ENCODE measurements around the genes PLP1, TBC1D8B and CLDN2.

GRCh38 chrX:103776491-103777197 lies at the start of gene PLP1:
TSS of gene PLP1 (plus strand) at chrX:103776840.
- RRBS: no CpG with 5 or more reads among the region's 7 CpGs

DNA sequence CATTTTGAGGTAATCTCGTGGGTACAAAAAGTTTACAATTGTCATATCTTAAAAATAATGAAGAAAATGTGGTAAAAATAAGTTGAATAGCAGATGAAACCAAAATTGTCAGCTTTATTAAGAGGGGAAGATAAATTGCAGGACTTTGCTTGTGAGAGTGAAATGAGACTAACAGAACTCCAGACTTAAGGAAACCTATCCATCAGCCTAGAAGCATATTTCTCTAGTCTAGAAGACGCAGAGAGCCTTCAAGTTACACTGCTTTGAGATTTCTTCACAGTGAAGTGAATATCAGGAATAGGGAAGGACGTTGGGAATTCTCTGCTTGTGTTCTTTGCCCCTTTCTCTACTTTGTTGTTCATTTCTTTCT lies 881 bp upstream of the PWWP3B start:
- RRBS: no CpG with 5 or more reads among the region's 3 CpGs

DNA sequence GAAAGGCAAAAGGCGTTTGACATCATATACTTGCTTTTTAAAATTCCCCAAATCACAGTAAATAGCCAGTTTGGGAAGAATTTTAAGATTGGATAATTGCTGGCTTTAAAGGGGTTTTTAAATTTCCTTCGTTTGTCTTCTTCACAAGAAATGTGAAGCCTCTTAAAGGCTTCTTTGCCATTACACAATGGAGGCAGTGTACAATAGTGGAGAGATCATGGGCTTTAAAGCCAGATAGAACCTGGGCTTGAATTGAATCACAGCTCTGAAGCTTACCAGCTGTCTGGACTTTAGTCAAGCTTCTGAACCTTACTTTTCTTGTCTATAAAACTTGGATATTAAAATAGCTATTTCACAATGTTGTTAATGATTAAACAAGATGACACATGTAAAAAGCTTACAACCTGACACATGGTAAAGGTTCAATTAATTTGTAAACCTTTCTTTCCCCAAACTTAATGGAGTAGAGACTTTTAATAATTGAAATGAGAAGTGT lies 21.9 kb upstream of the TBC1D8B start:
- RRBS: no CpG with 5 or more reads among the region's 2 CpGs

- RRBS: no CpG with 5 or more reads among the region's 42 CpGs
These were observed at the start of gene TBC1D8B for GRCh38 chrX:106802181-106803230. TSS of gene TBC1D8B (plus strand) at chrX:106802673.

DNA sequence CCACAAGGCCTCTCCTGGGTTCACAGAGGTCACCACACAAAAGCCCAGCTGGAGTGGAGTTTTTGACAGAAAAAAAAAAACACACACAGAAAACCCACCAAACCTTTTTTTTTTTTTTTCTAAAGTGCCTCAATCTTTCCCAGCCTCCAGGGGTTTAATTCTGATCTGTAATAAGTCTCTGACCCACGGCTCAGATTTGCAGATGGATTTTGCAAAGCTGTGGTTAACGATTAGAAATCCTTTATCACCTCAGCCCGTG lies at the start of gene CLDN2:
Gene CLDN2, plus strand, starts transcription at position 199 of the 259 bp plus-strand sequence.
- RRBS: no CpG with 5 or more reads among the region's 3 CpGs

- RRBS: no CpG with 5 or more reads among the region's 6 CpGs
These were observed 12.3 kb downstream of the CLDN2 start for GRCh38 chrX:106932489-106933012.

DNA sequence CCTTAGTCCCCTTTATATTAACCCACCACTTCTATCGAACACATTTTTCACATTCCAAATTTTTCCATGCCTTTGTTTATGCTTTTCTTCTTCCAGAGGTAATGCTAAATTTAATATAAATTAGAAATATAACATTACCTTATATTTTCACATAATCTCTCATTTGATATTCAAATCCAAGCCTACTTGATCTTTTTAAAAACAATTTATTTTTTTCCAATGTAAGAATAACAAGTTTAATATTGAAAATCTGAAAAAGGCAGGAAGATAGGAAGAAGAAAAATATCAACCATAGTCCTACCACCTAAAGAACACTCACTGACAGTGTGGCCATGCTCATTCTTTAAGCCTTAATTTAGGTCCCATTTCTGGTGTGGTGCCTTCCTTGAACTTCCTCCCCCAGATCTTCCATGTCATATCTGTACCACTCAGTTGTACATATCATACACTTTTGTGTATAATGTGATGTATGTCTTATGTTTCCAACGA lies 20.4 kb downstream of the CLDN2 start:
- RRBS: no CpG with 5 or more reads among the region's 2 CpGs

- RRBS: no CpG with 5 or more reads among the region's 14 CpGs
These were observed 1.7 kb downstream of the FRMPD3 start for GRCh38 chrX:107451123-107451510.

GRCh38 chrX:107710347-107711682 lies 64.8 kb downstream of the TSC22D3 start:
- RRBS: no CpG with 5 or more reads among the region's 12 CpGs

- RRBS: no CpG with 5 or more reads among the region's 11 CpGs
These were observed 62.9 kb downstream of the TSC22D3 start for GRCh38 chrX:107712509-107713358.

GRCh38 chrX:107716143-107716642 lies 59.4 kb downstream of the TSC22D3 start:
- RRBS: 5% methylated on average over 18 of the region's 45 CpGs

DNA sequence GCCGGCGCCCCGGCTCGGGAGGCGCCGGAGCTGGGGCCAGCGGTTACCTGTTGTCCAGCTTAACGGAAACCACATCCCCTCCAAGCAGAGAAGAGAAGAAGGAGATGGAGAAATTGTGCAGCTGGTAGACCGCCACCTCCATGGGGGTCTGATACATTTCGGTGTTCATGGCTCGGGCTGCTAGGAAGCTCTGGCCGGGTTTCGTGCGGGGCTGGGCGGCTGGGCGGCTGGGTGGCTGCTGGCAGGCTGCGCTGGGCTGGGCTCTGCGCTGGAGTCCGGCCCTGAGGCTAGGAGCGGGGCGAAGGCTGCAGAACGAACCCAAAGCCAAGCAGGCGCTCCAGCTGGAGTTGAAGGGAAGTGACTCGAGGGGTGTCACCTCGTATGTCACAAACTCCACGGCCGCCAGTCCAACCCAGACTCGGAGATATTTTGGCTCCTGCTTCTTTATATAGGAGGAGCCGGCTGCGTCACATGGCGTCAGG lies 58.9 kb downstream of the TSC22D3 start:
- RRBS: 10% methylated on average over 10 of the region's 31 CpGs

DNA sequence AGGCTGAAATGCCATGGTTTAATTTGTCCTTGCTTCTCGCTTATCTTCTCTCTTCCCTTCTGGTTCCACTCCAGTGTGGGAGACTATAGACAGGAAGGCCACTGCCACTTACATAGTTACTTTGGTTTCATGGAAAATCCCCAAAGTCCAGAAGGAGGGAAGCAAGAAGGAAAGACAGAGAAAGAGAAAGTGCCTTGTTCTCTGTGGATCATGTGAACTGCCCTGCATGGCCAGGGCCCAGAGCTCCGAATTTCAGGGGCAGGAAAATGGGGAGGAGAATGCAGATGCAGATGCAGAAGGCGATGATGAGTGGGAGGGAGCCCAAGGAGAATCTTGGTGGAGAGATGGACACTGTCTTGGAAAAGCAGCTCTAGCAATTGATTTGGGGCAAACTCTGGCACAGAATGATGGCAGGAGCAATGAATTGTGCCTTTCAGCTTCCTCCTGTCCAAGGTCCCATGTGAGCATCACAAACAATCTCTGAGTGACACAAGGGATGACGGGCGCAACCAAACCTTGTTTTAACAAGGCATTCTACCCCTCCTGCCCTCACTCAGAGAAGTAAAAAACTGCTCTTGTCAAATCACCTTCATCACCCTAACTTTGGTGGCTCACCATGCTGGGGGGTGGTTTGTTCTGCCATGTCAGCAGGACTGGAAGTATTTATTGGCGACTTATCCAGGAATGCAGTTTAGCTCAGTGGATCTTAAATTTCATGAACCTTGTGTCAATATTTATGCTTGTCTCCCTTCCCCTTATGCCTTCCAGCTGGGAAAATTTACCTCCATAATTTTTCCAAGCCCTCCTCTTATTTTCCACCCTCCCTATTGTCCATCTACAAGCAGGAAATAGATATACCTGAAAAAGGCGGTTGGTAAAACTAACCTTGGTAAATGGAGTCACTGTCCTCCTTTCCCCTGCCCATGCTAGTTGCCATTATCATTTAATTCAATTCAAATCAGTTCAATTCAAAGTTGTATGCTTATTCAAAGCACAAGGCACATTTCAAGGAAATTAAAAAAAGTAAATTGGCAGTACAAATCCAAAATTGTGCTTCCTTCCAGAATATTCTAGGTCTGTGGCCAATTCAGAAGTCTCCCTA lies 53.3 kb downstream of the TSC22D3 start:
- RRBS: no CpG with 5 or more reads among the region's 7 CpGs

DNA sequence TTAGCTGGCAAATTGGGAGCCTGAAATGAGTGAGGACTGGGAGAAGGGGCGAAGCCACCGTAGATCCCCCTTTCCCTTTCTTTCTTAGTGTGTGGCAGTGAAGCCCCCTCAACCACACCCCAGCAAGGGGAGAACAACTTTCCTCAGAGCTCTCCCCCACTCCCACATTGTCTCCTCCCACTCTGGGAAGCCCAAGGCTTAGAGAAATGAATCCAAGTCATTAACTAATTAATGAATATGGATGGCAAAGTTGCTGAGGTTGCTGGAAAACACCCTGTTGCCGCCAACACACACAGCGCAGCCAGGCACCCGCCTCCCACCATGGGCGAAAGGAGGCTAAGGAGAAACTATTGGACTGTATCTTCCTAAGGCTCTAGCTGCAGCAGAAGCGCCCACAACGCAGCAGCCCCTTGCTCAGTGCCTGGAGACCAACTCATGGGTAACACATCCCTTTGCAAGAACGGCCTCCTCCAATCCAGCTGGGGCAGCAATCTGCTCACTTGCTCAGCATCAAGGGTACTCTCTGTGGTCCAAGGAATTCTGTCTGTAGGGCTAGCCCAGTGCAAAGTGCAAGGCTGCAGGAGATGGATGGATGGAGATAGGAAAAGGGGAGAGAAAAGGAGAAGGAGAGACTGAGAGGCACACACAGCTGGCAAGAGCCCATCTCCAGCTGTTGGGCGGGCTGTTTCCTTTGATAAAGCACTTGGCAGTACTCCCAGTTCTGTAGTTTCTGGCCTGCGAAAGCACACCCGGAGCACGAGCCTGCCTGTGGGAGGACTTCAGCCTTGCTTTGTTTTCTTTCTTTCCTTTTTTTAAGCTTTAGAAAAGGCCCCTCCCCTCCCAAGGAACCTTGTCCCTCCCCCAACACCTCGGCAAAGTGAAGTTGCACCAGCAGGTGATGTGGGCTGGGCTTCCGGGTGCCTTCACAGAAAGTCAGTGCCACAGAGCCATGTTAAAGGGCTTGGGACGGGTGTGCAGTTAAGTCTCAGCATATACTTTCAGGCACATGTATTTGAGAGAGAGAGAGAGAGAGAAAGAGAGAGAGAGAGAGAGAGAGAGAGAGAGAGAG lies 34.0 kb downstream of the TSC22D3 start:
- RRBS: no CpG with 5 or more reads among the region's 16 CpGs

DNA sequence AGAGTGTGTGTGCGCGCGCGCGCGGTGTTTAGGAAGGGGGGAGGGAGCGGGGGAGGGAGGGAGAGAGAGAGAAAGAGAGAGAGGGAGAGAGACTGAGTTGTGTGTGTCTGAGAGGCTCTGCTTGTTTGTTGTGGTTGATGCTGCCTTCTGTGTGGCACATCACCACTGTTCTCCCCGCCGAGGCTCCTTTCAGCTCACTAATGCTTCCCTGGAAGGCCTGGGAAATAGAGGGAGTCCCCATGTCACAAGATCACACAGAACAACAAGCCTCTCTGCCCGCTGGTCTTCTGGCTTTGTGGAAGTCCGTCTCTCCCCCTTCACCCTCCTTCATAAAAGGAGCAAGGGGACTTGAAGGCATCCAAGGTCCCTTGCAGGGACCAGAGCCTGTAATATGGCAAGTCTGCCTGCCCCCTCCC lies 33.3 kb downstream of the TSC22D3 start:
- RRBS: no CpG with 5 or more reads among the region's 11 CpGs

GRCh38 chrX:107753045-107753969 lies 22.3 kb downstream of the TSC22D3 start:
- RRBS: no CpG with 5 or more reads among the region's 6 CpGs

- RRBS: no CpG with 5 or more reads among the region's 10 CpGs
These were observed 20.0 kb downstream of the TSC22D3 start for GRCh38 chrX:107755377-107756238.

DNA sequence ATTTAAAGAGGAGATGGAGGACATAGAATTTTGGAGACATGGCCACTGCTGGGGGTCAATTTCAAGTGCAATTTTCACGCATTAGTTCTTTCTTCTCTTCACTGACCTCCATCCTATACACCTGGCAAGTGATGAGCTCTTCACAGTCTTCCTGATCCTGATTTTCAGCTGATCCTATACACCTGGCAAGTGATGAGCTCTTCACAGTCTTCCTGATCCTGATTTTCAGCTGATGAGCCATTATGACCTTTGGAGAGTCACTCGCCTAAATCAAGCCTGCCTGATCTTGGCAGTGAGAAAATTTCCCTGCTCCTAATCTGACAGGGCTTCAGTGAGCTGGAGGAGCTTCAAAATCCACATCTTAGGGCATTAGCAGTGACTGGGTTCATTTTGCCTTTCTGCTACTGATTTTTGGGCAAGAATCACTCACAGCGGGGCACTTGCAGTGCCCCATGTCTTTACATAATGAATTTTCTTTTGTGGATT lies 14.1 kb downstream of the TSC22D3 start:
- RRBS: no CpG with 5 or more reads among the region's 3 CpGs

DNA sequence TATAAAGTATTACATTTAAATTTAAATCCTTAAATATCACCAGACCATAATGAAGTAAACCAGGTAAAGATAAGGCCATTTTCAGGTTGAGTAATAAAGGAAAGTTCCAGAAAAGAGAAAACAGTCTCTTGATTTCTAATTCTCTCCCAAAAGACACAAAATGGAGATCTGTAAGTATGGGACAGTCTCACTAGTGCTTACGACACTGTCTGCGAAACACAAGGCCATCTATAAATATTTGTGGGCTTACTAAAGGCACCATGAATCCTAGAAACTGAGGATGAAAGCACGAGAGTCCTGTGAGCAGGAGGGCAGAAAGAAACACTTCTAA lies 943 bp downstream of the PSMD10 start:
- RRBS: no CpG with 5 or more reads among the region's 3 CpGs